Heart (tissue), 3 donors: ENCODE results near the gene IRS2.

DNA sequence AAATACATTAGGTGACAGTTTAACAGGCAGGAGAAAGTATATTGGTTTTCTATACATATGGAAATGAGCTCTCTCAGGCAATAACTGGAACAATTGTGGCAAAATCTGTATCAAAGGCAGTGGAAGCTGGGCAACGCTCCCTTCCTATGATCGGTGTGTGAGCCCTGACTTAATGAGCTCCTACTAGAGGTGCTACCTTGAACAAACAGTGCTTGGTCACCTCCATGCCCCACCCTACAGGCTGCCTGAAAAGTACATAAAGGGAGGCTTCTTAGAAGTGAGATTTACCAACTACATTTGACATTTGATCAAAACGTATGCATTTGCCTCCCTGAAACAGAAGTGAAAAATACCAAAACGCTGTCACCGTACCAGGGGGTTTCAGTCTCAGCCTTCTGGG, 185.2 kb downstream of the EFNB2 start:
- RAMPAGE, long total RNA, 2 experiments: no peak in any of the 2 experiments

DNA sequence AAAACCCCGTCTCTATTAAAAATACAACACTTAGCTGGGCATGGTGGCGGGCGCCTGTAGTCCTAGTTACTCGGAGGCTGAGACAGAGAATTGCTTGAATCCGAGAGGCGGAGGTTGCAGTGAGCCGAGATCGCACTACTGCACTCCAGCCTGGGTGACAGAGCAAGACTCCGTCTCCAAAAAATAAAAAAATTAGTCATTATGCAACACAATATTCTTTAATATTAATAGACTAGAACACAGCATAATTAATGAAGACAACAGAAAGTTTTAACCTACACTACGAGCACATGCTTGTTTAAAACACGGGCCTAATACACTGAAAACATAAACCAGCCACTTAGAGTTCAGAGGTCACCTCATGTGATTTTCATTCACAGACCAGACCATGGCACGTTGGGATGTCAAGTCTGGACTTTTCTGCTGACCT, 17.3 kb downstream of the EFNB2 start:
- RAMPAGE, long total RNA, 2 experiments: no peak in any of the 2 experiments

- RAMPAGE, long total RNA, 2 experiments: no peak in any of the 2 experiments
Measured at GRCh38 chr13:106533534-106534296, 1.7 kb downstream of the EFNB2 start.

DNA sequence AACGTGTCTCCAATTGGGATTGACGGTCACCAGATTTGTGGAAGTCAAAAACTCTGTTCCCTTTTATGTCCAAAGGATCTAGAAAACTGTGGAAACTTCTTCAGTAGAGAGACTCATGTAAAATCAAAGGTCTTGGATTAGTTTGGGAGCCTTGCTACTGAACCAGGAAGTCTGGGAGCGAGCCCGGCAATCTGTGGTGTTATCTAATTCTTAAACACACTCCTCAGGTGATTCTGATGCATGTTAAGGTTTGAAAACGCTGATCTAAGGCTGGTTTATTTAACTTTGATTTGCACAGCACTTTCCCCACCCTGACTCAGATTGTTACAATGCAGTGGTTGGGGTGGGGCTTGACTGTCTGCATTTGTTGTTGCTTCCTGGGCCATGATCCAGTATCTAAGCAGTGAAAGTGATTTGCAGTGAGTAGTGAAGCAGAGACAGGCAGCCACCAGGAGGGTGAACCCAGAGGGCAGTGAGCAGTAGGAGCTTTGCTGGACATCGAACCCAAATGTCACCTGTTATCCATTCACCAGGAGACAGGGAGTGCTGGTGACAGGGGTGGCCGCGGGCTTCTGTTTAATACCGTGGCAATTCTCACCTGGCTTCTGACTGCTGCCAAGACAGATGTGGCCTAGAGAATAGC, 81.5 kb upstream of the ARGLU1 start:
- RAMPAGE, long total RNA, 2 experiments: no peak in any of the 2 experiments

- RAMPAGE, long total RNA, 2 experiments: no peak in any of the 2 experiments
Measured at GRCh38 chr13:108779317-108779963, 150.0 kb downstream of the MYO16 start.

GRCh38 chr13:108980212-108980715, 350.9 kb downstream of the MYO16 start:
- RAMPAGE, long total RNA, 2 experiments: no peak in any of the 2 experiments

GRCh38 chr13:109390098-109390542, 396.3 kb downstream of the IRS2 start:
- RAMPAGE, long total RNA, 2 experiments: no peak in any of the 2 experiments

DNA sequence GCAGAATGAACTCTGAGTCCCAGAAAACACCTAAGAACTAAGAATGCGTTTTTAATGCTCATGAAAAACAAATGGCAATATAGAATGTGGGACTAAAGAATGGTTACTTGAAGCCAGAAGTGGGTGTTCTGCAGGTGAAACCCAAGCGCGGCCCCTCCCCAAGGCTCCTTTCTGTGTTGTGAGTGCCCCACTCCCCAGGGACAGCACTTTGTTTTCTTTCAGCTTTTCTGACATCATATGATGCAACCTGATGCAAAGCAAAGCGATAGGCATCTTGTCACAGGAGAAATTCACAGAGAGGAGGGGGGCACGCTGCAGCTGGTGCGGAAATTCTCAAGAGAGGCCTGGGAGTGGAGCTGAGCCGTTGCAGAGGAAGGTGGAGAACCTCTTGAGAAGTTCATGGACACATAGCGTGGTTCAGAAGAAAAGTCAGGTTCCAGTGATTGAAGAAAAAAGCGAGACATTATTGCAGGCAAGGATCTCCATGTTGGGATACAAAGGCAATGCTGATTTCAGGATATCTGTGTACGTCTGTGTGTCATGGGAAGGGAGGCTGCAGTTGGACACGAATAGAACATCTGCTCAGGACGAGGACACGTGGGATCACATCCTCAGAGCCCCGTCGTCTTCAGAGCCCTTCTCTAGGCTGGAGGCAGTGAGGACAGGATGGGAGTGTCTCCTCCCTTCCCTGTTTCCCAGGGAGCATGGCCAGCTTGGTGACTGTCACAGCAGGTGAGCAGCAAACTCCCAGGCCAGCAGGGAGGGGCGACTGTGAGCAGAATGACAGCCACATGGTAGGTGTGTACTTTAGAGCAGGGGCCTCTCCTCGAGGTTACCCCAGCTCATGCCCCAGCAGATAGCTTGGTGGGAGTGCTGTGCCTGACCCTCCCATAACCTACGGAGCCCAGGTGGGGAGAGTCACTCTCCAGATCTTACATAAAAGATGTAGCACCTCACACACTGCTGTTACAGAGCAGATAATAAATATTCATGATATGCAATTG, 79.1 kb downstream of the IRS2 start:
- RAMPAGE, long total RNA, 2 experiments: no peak in any of the 2 experiments

DNA sequence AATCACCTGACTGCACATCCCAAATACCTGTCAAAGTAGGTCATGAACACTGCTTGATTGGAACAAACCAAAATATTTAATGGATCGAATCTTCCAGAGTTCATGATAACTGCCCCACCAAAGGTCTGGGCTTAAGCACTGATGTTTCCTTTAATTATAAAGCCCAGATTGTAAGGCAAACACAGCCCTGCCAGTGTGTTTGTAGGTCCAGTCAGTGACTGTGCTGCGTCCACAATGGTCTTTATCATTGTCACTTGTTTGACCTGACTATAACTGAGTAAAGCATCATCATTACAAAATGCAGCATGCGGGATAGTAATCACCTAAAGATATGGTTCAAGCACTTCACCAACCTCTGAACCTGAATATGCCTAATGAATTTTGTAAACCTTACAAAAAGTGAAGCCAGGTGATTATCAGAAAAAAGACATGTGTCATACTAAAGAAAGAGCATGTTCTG, 63.3 kb downstream of the IRS2 start:
- RAMPAGE, long total RNA, 2 experiments: no peak in any of the 2 experiments

DNA sequence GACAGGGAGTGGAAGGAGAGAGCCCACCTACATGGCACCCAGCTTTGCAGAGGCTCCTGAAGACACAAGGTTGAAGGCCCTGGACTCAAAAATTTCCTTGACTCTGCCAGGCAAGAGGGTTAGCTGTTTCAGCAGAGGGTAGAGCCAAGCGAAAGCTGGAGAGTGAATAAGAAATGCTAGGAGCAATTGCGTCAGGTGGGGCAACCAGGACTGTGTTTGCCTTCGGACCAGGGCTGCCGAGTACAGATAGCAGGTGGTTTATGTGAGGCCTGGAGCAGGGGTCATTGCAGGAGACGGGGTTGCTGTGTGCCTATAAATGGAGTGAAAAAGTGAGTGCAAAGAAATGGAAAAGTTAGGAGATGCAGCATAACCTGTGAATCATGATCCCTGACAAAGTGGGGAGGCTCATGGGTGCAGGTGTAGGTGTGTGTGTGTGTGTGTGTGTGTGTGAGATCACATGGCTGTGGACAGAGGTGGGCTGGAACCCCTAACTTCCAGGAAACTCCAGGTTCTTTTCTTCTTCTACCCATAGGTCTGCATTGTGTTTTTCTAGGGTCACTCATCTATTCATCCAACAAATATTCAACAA, 59.0 kb downstream of the IRS2 start:
- RAMPAGE, long total RNA, 2 experiments: no peak in any of the 2 experiments

- RAMPAGE, long total RNA, 2 experiments: no peak in any of the 2 experiments
Measured at GRCh38 chr13:109744359-109744908, 41.9 kb downstream of the IRS2 start.

- RAMPAGE, long total RNA, 2 experiments: no peak in any of the 2 experiments
Measured at GRCh38 chr13:109780610-109781508, 5.5 kb downstream of the IRS2 start.

GRCh38 chr13:109781509-109782119, 4.8 kb downstream of the IRS2 start:
- RAMPAGE, long total RNA, 2 experiments: no peak in any of the 2 experiments

DNA sequence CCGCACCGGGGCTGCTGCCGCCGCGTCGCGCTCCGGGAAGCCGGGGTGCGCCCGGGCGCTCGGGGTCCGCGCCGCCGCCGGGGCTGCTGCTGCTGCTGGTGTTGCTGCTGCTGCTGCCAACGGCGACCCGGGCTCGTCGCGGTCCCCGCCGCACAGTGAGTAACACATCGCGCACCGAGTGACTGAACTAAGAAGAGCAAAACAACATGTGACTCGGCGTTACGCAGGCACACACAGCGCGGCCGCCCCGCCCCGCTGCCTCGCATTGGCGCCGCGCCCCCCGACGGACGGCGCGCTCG, at the start of gene IRS2:
Gene IRS2 (minus strand): TSS at position 164 of the 299 bp plus-strand sequence.
- RAMPAGE, long total RNA, 2 experiments: no peak in any of the 2 experiments

DNA sequence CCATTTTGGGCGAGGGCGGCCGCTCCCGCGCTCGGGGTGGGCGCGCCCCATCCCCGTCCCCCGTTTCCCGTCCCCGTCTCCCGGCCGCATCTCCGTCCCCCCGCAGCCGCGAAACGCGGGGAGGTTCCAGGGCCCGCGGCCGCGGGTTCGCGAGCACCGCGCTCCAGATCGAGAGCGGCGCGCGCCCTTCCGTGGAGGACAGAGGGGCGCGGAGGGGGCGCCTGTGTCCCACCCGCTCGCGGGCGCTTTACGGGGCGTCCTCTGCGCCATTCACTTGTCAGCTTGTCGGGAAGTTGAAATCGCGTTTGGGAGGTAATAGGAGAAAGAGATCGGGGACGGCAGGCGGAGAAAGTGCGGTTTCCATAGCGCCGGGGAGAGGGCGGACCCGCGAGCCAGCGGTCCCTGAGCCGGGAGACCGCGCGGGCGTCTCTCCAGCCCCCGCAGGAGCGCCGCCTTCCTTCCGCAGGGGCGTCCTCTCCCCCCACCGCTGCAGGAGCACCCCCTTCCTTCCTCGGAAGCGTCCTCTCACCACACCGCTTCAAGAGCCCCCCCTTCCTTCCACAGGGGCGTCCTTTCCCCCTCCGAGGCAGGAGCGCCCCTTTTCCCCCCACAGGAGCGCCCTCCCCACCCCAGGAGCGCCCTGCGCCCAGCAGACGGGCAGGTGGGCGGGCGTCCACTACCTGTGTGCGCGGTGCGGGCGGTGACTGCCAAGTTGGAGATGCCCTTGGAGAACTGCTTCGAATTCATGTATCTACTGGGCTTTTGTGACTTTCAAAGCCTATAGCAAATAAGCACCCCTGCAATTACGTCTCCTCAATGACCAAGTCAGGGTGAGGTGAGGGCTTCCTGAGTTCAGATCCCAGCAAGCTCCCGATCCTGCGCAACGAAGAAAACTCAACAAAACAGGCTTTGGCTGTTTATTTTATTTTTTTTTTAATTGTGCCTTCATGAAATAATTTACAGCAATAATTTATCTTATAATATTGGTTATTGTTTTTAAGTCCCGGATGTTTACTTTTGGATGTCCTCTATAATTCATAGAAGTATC, 1.1 kb upstream of the IRS2 start:
- RAMPAGE, long total RNA, 2 experiments: no peak in any of the 2 experiments

DNA sequence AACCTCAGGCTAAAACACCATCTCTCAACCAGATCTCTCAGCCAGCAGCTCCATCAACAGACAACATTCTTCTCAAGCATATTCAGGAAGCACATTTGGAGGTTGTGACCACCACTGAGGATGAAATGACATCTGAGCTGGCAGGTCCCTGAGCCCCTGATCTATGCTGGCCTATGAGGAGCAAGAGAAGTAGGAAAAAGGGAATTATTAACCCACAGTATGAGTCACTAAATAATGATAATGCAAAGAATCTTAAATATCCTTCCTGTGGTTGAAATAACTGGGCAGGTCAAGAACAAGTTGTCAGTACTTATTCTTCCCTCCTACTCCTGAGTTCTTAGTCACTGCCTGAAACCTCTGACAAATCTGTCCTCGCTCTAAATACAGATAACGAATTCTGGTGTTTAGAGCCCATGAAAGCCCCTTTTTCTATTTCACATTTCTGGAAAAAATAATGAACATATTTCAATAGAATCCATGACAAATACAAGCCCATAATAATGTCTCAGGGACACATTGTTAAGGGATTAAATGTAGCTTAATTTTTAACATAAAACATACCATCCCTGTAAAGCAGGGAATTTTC, 225.8 kb upstream of the IRS2 start:
- RAMPAGE, long total RNA, 2 experiments: no peak in any of the 2 experiments

GRCh38 chr13:110128401-110128961, 178.5 kb downstream of the COL4A1 start:
- RAMPAGE, long total RNA, 2 experiments: no peak in any of the 2 experiments

GRCh38 chr13:110171795-110172048, 135.2 kb downstream of the COL4A1 start:
- RAMPAGE, long total RNA, 2 experiments: no peak in any of the 2 experiments

DNA sequence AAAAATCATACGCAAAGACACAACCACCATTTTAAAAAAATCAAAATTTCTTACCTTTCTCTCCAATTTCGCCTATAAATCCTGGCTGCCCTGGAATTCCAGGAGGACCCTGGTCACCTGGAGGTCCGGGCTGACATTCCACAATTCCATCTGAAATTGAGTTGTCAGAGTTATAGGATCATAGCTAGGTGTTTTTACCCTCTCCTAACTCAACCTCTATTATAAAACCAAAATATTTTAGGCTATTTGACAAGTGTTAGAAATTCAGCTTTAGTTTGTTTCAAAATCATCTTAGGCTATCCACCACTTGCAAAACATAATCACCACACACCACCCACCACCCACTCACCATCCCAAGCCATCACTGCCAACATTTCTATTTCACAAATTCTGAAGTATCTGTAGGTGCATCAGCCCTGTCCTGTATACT, 112.0 kb downstream of the COL4A1 start:
- RAMPAGE, long total RNA, 2 experiments: no peak in any of the 2 experiments

- RAMPAGE, long total RNA, 2 experiments: no peak in any of the 2 experiments
Measured at GRCh38 chr13:110262365-110262958, 44.5 kb downstream of the COL4A1 start.